ENCODE data around the genes MGP and RERGL.

DNA sequence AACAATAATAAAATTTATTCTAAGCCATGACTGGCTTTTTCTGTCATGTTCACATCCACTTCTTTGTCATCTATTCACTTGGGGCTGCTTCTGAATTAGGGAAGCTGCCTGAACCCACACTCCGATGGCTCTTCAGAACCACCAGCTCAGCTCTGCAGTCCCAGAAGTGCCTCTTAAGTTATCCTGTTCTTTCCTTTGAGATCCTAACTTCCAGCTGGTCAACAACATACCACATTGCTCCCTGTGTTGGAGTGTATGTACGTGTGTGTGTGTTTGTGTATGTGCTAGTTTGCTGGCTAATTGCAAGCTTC is 1.1 kb downstream of the GSG1 start:
- PRO-cap = no peak

DNA sequence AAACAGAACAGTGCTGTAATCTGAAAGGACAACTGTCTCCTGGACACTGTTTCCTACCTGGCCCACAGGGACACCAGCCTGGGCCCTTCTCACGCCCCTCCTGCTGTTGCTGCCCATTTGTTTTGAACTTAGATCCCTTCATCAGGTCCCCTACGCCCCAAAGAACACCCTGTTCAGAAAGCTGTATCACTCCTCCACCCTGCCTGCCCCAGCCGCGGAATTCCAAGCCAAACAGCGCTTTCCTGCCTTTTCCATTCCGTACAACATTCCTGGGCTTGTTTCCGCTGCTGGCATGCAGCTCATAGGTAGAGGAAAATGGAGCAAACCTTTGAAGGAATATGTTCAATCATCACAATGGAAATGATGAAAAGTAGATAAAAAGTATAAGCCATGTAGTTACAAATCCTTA is 12.8 kb upstream of the GSG1 start:
- PRO-cap = no peak

GRCh38 chr12:13208576-13209612 is 12.4 kb downstream of the EMP1 start:
- PRO-cap = no peak

GRCh38 chr12:13214216-13214489 is 17.6 kb downstream of the EMP1 start:
- PRO-cap = no peak

- PRO-cap = no peak
These were observed 190.0 kb downstream of the EMP1 start for GRCh38 chr12:13386525-13387018.

DNA sequence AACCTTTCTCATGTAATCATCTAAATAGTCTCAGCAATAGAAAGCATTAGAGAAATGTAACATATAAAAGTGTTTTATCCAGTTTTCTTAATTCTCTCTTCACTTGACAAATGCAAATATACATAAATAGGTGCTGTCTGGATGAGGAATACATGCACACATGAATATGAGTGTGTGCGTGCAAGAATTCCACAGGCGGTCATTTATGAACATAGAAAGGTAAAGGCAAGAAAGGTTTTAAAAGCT is 237.2 kb downstream of the GRIN2B start:
- PRO-cap = no peak

DNA sequence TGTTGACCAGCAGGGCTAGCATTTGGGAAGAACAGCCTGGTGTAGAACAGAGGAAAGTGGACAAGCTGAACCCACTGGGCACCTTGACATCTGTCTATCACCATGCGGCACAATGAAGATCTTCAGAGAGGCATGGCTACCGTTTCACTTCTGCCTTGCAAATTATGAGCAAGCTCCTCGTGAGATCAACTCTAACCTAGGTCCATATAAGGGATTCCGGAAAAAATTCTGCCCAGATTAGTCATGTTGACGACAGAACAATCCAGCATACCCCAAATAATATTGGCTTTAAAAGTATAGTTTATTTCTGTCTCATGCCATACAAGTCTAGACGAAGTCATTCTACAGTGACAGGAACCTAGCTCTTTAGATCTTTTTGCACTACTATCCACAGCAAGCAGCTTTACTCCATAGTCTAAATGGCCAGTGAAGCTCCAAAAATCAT is 91.5 kb upstream of the ATF7IP start:
- PRO-cap = no peak

DNA sequence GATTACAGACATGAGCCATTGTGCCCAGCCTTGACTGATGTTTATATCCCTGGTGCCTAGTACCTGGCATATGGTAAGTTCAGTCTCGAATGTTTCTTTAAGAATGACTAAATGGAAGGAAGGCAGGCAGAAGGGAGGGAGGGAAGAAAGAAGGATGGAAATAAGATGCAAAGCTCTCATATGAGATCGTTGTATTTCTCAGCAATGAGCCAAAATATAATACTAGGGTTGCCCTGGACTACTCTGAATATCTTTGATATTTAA is 44.0 kb downstream of the GUCY2C start:
- PRO-cap = no peak

DNA sequence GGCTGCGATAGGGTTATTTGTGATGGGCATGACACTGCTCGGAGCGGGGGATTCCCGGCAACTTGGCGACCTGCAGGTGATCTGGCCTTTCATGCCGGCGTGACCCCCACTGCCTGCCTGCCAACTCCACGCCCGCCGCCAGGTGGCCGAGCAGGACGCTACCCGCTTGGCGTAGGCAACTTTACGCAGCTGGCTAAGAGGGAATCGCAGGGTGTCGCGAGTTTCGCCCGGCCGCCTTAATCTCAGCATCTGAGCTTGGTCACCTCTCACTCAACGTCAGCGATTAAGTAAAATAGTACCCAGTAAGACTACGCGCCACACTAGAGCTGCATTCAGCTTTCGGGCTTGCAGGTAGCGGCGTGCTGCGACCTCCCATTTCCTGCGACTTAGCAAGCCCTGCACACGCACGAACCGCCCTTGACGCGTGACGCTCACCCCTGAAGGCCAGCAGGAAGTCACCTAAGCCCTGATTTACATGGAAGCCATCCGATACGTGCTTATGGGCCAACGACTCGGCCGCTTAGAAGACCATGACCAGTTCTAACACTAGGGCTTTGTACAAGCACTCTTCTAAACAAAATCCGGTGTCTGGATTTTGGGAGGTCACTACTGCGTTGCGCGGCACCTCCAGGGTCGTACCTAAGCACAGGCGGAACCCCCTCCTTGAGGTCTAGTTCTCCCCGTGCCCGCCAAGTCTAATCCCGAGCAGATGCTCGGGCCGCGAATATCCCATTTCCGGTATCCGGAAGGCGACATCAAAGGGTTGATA is 842 bp downstream of the H4C16 start:
- PRO-cap = bidirectional peak, plus-strand start at position 184 of the sequence, minus-strand start at position 115 of the sequence; bidirectional peak, plus-strand start at position 476 of the sequence, minus-strand start at position 388 of the sequence

- PRO-cap = bidirectional peak, plus-strand start at chr12:14885885, minus-strand start at chr12:14885854
These were observed at the start of gene MGP for GRCh38 chr12:14885458-14886336. TSS of gene MGP (minus strand) at chr12:14885854.

GRCh38 chr12:14903619-14904500 is 18.2 kb upstream of the MGP start:
- PRO-cap = no peak

- PRO-cap = no peak
These were observed 10.5 kb downstream of the ARHGDIB start for GRCh38 chr12:14950926-14951275.

DNA sequence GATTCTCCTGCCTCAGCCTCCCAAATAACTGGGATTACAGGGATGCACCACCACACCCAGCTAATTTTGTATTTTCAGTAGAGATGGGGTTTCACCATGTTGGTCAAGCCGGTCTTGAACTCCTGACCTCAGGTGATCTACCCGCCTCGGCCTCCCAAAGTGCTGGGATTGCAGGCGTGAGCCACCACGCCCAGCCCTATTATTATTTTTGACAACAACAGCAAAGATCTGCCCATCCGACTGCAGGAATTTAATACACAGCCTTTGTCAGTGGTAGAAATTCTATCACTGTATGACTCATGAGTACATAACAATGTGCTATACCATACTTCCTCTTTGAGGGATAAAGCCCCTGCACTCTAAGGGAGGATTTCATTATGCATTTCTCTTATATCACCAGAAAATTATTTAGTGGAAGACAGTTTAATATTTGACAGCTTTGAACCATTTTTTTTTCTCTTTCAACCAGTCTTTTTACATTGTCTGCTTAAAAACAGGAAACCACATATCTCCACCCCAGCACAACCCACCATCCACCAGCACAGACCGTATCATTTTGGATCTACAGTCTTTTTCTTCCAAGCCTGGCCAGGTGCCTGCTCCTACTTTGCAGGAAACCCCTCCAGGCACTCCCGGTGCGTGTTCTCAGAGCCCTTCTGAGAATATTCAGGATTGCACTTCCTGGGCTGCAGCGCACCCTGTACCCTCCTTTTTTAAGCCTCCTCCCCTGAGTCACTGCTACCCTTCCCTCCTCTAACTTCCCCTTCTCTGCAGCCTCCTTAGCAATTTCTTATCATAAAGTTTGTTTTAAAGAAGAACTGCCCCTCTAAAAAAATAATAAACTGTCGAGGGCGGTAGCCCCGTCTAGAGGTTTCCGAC is 555 bp downstream of the ARHGDIB start:
- PRO-cap = bidirectional peak, plus-strand start at position 519 of the sequence, minus-strand start at position 252 of the sequence

DNA sequence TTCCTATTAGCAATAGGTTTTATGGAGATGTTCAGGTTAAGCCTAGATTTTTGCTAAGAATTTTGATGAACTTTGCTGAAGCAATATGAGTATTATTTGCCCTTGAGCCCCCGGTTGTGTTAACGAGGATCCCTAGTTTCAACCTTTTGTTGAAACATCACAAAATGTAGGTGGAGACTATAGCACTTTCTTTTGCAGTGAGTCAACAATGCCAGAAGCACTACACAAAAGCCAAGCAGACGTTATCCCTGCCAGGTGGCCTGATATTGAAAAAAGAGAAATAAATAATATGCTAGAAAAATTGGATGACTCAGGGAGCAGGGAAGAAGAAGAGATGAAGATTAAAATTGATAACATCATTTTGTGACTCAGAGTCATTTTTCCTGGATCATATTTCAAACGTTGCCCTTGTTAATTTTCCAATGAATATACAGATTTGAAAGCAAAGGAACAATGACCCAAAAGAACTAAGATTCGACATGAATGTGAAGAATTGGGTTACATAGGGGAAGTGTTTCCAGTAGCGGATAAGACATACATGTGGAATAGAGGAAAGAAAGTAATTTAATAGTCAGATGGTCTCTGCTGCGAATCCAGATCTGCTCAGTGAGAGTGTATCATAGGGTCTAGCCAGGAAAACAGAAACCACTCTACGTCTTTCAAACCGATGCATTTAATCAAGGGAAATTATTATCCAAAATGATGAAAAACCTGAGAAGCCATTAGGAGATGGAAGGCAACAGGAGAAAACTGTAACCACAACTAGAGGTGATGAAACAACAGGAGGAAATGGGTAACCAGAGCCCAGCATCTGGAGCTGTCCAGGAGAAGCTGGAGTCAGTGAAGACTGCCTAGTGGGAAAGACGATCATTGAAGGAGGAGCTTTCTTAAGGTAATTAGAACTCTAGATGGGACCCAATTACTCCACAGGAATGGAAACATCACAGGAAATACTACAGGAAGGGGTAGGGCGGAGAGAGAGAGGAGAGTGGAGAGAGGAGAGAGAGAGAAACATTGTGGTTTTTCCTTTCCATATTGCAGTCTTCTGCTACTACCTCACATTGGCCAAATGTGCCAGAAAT is 57.9 kb downstream of the RERG start:
- PRO-cap = no peak

- PRO-cap = no peak
These were observed 212.5 kb downstream of the PTPRO start for GRCh38 chr12:15534800-15535308.

GRCh38 chr12:15693084-15693765 is 96.0 kb downstream of the EPS8 start:
- PRO-cap = no peak

DNA sequence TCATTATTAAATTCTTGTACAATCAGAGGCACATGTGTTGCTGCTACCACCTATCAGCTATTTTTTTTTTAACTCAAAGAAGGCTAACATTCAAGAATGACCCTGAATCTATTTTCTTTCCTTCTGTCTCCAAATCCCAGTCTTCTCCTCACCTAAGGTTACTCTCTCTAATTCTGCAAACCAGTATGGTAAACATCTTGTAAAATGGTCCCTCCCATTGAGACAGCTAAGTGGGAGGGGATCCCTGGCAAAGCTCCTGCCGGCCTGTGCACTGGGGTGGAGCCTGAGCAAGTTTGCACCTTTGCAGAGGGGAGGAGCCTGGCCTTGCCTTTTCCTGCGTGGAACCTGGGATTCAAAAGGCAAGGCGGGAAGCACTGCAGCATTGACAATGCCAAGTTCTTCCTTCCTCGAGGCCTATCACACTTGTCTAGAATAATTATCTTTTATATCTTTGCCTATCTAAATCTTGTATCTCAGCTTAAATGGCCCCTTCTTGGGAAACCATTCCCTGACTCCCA is 83.2 kb downstream of the EPS8 start:
- PRO-cap = no peak

GRCh38 chr12:15852362-15852561 is 29.9 kb upstream of the STRAP start:
- PRO-cap = no peak

GRCh38 chr12:16281032-16281575 is 3.6 kb upstream of the SLC15A5 start:
- PRO-cap = no peak

DNA sequence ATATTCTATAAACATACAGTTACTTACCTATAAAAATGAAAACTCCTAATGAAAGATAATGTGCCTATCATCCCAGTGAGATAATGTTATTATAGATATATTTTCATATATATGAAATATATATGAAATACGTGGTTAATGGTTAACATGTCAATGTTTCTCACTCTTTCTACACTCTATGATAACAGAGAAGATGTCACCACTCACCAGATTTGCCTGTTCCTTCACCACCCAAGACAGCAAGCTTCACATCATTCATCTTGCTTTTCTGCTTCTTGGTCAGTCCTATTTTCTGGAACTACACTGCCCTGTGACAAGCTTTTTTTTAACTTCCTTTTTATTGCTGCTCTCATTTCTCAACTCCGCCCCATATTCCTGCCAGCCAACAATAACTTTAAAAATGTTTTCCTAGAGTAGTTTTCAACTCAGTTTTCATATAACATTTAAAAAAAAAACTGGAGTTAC is at the start of gene RERGL:
TSS of gene RERGL (minus strand) at position 312 of the 465 bp plus-strand sequence.
- PRO-cap = no peak